Neural progenitor cell (in vitro differentiated cells): ENCODE data around the genes GARNL3, SLC2A8 and STXBP1.

- RAMPAGE, long total RNA = no peak
These were observed 65.3 kb upstream of the GARNL3 start for GRCh38 chr9:127199125-127199916.

DNA sequence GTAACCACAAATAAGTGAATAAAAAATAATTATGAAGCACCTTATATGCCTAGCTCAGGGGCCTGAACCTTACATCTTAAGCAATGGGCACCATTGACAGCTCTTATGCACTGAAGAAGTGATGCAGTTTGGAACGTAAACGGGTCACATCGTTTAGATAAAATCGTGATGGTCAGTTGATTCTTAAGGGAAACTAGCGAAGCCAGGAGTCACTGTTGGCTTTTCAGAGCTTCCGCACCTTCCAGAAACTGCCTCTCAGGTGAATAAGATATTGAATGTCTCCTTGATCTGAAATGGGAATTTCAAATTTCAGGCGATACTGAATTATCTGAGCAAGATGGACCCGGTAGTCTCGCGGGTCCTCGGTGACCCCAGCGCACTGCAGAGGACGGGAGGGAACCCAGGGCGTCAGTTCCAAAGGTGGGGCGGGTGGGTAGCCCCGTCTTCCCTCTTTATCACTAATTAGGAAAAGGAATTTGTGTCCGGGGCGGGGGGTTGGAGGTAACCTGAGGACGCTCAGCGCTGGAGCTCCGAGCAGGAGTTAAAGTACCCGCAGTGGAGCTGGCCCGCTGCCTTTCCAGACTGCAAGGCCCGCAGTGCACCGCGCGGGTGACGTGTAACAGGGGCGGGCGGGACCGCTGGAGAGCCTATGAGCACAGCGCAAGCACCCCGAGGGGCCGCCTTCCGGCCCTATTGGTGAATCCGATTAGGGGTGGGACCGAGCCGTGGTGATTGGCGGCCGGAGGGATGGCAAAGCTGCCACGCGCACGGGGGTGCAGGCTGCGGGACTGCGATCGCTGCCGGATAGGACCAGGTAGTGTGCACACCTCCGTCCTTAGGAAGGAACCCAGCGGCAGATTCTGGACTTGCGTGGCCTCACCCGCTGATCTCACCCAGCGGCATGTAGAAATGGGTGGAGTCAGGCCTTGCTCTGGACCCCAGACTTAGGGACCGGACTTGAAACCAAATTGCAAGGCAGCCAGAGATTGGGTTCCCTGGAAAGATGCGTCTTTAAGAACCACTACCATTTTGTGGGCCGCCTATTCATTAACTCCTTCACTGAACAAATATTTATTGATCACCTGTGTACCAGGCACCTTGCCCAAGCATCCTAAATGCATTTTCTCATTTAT lies 19.6 kb upstream of the GARNL3 start:
- RAMPAGE, long total RNA = no peak

GRCh38 chr9:127264635-127265284 lies at the start of gene GARNL3:
GARNL3 (plus strand) TSS chr9:127264774.
- RAMPAGE, long total RNA = no peak

GRCh38 chr9:127396614-127397609 lies at the start of gene SLC2A8:
SLC2A8 (plus strand) TSS chr9:127397169.
- RAMPAGE, long total RNA = no peak

DNA sequence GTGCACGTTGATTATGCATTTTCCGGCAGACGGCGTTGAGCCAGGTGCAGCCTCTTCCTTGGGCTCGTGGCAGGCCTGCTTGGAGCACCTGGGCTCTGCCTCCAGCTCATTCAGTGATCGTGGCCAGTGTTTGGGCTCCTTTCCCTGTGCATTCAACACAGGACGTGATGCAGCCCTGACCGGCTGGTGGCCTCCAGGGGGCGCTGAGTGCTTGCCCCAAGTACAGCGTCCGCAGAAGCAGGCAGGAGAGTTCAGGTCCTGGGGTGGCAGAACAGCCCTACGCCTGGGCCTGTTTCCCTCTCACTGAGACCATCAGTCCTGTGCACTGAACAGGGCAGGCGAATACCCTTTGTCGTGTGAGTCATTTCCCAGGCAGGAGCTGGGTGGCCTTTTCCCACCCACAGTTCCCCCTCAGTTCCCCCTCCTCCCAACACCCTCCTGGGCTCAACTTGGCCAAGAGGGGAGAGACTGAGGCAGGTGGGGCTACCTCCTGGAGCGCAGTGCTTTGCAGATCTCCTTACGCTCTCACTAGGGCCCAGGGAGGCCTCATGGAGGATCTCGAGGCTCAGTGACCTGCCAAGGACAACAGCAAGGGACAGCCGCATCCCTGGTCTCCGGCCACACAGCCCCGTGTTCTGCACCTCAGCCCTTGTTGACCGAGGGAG lies 52.8 kb downstream of the LRSAM1 start:
- RAMPAGE, long total RNA = no peak

DNA sequence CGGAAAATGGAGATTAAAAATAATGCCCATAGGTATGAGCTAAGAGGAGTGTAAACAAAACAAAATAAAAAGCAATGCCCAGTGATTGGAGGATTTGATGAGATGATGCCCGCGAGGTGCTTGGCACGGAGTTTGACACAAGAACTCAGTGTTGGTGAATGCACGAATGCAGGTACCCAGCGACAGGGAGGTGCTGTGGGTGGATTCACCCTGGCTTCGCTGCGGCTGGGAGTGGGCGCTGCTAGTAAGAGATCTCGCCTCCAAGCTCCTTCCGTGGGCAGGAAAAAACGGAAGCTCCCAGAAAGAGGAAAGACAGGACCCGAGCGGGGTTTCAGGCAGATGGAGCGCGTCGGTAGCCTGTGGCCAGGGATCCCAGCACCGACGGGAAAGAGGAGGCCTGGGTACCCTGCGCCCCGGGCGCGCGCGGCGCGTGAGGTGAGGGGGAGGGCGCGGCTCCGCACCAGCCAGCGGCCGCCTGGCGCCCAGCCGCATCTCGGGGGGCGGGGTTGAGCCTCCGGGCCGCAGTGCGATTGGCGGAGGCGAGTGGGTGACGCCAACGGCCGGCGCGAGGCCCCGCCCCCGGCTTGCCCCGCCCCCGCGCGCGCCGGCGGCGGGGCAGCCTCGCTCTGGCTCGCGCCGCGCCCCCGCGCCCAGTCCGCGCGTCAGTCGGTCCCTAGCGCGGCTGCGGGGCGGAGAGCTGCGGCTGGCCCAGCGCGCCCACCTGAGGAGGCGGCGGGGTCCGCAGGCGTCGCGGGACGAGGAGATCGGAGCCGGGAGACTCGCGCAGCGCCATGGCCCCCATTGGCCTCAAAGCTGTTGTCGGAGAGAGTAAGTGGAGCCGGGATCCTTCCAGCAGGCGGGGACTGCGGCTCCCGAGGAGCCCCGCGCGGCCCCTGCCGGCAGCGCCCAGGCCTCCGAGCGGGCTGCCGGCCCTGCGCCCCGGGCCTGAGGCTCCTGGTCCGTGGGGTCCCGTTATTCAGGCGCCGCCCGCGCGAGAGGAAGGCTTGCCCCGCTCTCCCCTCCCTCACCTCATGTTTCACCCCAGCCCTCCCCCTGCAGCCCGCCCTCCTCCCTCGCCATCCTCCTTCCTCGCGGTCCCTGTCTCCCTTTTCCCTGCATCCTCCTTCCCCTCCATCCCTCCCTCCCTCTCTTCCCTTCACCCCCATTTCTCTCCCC lies at the start of gene STXBP1:
Gene STXBP1 (plus strand): TSS at position 665 of the 1,176 bp plus-strand sequence.
- RAMPAGE, long total RNA = no peak

DNA sequence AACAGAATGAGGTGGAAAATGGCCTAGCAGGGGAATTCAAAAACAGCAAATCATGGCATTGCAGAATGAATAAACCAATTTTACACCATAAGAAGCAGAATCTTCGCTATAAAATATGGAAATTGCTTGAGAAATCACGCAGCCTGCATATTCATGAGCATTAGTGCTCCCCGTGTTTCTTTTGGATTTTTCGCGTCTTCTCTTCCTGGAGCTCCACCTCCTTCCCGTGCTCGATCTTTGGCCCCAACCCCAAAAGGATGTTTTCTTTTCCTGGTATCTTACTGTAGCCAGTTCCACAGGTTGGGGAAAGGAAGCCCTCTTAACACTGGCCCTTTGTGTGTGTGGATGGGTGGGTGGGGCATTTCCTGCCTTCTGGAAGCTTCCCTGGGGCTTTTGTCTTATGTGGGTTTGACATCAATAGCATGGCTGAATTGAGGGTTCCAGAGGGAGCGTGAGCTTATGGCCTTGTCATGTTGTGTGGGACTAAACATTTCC lies 21.9 kb downstream of the STXBP1 start:
- RAMPAGE, long total RNA = no peak

GRCh38 chr9:127735896-127736215 lies 762 bp upstream of the TOR2A start:
- RAMPAGE, long total RNA = no peak

DNA sequence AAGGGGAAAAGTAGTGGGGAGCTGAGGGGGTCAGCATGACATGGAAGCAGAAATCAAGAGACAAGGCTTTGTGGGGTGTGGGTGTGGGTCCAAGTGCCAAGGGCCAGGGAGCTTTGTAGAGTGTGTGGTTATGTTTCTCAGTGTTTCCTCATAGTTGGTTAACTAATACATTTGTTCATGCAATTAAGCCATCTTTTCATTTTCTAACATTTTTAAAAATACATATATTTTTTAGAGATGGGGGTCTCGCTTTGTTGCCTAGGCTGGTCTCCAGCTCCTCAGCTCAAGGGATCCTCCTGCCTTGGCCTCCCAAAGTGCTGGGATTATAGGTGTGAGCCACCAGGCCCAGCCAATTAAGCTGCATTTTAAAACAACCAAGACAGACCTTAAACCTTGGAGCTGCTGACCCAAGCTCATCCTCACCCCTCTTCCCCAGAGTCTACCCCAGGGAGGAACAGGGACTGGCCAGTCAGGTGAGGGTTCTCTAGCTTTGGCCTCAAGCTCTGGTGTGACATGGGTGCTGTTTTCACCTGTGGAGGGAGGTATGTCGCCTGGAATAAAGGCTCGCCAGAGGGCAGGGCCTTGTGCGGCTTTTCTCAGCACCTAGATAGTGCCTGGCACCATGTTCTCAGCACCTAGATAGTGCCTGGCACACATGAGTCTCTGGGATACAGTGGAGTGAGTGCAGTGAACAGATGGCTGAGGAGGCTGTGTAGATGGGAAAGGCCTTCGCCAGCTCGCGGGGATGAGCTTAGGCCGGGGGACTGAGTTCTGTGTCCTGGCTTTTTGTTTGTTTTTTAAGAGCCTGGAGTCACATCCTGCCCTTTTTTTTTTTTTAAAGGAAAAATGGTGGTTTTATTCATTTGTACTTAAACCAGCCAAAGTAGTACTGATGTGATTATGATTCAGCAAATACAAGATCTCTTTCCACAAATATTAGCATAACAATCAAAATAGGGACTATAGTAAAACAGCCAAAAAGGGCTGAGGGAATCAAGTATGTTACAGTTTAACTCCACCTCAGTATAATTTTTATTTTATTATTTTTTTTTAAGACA lies 7.4 kb downstream of the CDK9 start:
- RAMPAGE, long total RNA = no peak

GRCh38 chr9:127793924-127794297 lies 8.1 kb downstream of the CDK9 start:
- RAMPAGE, long total RNA = no peak

DNA sequence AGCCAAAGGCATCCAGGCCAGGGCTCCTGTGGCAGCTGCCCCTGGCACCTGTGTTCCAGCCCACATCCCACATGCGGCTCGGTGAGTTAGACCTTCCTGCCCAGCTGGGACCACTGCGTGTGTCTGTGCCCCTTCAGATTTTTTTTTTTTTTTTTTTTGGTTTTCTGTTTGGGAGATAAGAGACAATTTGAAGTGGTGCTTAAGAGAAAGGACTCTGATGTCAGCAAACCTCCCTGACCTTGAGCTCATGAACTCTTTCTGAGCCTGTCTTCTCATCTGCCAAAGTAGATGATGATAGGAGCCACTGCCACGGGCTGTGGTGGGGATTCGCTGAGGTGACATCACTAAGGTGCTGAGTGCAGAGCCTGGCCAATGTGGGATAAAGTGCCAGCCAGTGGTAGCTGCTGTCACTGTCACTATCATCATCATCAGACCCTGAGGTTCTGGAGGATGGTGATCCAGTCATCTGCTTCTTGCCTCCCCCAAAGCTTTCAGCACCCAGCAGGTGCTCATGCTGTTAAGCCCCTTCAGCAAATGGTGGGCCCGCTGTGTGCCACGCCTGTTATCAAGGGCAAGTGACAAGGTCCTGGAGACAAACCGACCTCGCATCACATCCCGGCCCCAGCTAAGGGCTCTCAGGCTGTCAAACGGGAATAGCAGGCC lies 6.3 kb downstream of the FPGS start:
- RAMPAGE, long total RNA = no peak

- RAMPAGE, long total RNA = no peak
These were observed 14.3 kb downstream of the FPGS start for GRCh38 chr9:127816739-127817578.

GRCh38 chr9:127867517-127868127 lies 9.9 kb downstream of the AK1 start:
- RAMPAGE, long total RNA = no peak

GRCh38 chr9:127897152-127897671 lies 2.2 kb downstream of the ST6GALNAC6 start:
- RAMPAGE, long total RNA = no peak

DNA sequence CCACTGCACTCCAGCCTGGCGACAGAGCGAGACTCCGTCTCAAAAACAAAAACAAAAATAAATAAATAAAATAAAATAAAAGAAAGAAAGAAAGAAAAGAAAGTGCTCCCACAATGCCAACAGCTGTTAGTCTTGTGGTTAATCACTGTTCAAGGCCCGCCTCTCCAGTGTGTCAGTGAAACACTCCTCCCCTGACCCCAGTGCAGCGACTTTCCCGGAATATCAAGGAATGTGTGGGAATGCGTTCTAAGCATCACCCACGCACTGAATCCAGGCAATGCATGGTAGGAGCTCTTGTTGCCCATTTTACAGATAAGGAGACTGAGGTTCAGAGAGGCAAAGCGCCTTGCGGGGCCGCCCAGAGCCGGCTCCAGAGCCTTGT lies 1.1 kb downstream of the ST6GALNAC6 start:
- RAMPAGE, long total RNA = no peak

- RAMPAGE, long total RNA = no peak
These were observed 4.0 kb upstream of the ST6GALNAC6 start for GRCh38 chr9:127903293-127903911.

DNA sequence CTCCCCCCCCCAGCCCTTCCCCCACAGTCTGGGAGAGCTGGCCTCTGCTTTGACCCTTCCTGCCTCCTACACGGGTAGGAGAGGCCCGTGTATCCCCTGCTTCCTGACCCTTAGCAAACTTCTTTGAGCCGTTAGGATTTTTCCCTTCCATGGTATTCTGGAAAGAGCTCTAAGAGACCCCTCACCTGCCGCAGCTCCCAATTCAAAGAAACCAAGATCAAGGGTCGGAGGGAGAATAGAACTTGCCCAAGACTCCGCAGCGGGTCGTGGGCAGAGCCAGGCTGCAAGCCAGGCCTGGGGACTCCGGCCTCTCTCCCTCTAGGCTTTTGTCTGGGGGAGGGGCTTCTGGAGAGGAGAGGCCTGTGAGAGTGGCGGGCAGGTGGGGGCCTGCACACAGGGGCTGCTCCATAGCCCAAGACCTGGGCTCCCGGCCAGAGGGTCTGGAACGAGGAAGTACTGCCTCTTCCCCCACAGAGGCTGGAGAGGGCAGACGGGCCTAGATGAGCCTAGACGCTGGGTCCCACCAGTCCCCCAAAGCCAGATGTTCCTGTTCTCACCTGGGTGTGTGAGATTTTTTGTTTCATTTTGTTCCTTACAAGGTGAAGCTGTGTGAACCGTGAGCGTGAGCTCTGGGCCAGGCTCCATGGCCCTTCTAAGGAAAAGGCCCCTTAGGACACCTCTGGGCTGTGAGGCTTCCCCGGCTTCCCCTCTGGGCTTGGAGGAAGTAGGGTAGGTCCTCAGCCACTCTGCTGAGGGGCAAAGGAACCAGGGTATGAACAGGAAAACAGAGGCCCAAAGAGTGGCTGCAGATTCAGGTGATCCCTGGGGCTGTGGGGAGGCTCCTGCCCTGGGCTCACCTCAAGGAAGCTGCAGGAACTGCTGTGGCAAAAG lies 5.2 kb upstream of the ST6GALNAC6 start:
- RAMPAGE, long total RNA = no peak

GRCh38 chr9:127918895-127919995 lies 2.4 kb upstream of the ST6GALNAC4 start:
- RAMPAGE, long total RNA = no peak

- RAMPAGE, long total RNA = no peak
These were observed 4.7 kb upstream of the ST6GALNAC4 start for GRCh38 chr9:127921388-127922148.

- RAMPAGE, long total RNA = no peak
These were observed 3.3 kb downstream of the PIP5KL1 start for GRCh38 chr9:127927133-127927862.